Melanocyte of skin (primary cell): ENCODE measurements around a stretch of chr22.

DNA sequence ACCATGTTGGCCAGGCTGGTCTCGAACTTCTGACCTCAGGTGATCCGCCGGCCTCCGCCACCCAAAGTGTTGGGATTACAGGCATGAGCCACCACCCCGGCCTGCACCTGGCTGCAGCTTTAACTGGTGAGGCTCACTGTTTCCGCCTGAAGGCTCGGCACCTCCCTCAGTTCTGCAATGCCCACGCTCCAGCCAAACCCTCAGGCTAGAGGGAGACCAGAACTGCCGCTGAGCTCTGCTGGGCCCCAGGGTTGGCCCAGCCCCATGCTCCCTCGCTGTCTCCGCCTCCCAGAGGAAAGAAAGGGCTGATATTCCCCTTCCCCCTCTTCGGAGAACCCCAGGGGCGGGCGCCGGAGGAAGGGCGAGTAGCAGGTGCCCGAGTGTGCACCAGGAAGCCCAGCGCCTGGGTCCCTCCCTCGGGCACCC is 73.0 kb downstream of the TRMU start:
- CAGE, long polyA plus RNA, 2 experiments, result no peak in any of the 2 experiments

DNA sequence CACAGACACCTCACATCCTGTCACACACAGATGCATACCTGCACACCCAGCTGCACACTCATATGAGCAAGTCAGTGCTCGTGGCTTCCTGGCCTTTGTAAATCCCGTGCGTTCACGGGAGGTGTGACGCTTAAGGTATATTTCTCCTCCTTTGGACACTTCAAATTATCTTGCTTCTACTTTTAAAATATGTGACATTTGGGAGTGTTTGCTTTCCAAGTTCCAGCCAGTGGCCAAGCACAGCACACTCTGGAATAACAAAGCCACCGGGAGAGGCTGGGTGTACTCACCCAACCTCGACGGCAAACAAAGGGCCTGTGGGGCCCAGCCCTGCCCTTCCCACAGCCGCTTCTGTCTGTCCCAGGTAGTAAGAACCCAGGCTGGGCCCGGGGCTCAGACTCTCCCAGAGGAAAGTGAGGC is 93.7 kb downstream of the CELSR1 start:
- CAGE, long polyA plus RNA, 2 experiments, result no peak in any of the 2 experiments

DNA sequence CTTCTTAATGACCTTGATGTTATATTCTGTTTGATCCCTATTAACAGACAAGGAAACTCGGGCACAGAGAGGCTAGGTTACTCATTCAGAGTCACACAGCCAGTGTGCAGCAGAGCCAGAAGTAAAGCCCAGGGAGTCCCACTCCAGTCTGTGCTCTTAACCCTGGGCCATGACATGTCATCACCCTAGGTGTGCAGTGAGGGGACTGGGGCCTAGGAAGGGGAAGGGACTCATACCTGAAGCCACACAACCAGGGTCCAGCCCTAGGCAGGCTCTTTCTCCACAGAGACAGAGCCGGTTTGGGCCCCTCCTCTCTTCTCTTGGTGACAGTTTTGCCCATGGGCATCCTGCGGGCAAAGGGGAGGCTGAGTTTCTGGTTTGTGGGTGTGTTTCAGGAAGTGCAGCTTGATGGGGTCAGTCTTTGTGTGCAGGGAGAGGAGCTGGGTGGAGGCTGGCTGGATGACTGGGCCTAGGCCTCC is 23.1 kb upstream of the CELSR1 start:
- CAGE, long polyA plus RNA, 2 experiments, result no peak in any of the 2 experiments

DNA sequence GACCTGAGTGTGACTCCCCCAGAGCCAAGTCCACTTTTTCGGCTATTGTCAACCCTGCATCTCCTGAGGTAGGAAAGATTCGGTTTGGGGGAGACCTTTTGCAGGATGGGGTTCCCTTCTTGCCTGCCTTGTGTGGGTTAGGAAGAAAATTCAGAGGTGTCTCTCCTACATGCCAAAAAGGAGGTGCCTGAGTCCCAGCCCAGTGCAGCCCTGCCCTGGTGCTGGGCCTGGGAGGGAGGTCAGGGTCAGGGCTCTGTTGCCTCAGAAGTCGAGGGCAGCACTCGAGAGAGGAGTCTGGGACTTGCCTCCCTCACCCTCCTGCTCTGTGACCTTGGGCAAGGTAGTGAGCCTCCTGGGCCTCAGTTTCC is 40.6 kb upstream of the CELSR1 start:
- CAGE, long polyA plus RNA, 2 experiments, result no peak in any of the 2 experiments

- CAGE, long polyA plus RNA, 2 experiments, result no peak in any of the 2 experiments
Measured at GRCh38 chr22:46581505-46582353, 38.5 kb upstream of the GRAMD4 start.

GRCh38 chr22:46650593-46651045 is 30.4 kb downstream of the GRAMD4 start:
- CAGE, long polyA plus RNA, 2 experiments, result no peak in any of the 2 experiments

DNA sequence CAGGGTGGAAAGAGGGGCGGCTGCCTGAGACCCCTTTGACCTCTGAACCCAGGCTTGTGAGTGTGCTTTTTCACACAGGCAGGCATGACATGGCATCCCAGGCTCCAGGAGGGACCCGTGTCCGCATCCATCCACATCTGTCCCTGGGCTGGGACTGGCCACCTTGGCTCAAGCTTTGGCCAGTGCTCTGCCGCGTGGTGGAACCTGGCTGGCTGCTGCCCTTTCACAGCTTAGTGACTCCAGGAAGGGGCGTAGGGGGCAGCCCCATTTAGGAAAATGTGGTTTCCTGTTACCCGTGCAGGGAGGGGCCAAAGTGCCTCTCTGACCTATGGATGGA is 33.2 kb downstream of the GRAMD4 start:
- CAGE, long polyA plus RNA, 2 experiments, result no peak in any of the 2 experiments

DNA sequence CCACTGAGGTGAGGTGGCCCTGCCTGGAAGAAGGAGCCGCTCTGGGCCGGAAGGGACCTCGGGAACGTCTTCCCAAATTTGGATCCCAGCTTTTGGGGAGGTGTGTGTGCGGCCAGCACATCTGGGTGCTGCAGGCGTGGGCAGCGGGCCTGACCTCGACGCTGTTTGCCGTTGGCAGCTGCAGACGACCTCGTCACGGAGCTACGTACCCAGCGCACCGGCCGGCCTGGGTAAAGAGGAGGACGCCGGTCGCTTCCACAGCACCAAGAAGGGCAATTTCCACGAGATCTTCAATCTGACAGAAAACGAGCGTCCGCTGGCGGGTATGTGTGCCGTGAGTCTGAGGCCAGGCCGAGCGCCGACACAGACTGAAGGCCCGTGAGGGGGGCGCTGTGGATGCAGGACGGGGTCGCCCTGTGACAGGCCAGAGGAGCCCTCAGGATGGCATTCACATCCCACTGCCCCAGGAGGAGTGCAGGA is 53.3 kb downstream of the GRAMD4 start:
- CAGE, long polyA plus RNA, 2 experiments, result no peak in any of the 2 experiments

DNA sequence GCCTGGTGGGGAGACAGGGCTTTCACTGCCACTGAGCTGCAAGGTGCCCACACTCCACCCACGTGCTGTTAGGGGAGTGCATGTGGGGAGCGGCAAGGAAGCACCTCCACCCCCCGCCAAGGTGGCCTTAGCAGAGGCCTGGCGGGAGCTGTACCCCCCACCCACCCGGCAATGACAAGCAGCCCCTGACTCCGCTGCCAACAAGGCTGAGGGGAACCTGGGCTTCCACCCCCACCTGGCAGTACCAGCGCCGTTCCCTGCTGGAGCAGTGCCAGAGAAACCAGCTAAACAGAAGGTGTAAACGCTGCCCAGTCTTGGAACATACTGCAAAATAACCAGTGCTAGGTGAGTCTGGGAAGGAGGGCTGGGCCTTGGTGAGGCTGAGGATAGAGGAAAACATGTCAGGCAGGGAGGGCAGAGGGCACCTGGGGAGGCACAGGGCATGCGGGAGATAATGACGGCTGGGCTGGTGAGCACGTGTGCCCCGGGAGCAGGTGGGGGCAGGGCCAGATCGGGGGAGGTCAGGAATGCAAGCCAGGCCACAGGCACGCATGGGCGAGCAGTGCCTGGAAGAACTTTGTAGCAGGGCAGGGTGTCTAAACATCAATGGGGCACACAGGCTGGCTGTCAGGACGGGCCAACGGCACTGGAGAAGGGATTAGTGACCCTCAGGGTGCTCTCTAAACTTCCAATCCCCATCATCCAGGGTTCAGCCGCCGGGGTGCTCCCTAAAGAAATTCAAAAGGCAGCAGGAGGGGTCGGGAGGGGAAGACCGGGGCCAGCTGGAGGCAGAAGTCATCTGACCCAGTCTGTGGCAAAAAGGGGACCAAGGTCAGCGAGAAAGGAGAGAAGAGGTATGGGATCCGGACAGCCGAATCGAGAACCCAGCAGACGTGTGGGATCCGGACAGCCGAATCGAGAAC is 6.6 kb downstream of the CERK start:
- CAGE, long polyA plus RNA, 2 experiments, result no peak in any of the 2 experiments

DNA sequence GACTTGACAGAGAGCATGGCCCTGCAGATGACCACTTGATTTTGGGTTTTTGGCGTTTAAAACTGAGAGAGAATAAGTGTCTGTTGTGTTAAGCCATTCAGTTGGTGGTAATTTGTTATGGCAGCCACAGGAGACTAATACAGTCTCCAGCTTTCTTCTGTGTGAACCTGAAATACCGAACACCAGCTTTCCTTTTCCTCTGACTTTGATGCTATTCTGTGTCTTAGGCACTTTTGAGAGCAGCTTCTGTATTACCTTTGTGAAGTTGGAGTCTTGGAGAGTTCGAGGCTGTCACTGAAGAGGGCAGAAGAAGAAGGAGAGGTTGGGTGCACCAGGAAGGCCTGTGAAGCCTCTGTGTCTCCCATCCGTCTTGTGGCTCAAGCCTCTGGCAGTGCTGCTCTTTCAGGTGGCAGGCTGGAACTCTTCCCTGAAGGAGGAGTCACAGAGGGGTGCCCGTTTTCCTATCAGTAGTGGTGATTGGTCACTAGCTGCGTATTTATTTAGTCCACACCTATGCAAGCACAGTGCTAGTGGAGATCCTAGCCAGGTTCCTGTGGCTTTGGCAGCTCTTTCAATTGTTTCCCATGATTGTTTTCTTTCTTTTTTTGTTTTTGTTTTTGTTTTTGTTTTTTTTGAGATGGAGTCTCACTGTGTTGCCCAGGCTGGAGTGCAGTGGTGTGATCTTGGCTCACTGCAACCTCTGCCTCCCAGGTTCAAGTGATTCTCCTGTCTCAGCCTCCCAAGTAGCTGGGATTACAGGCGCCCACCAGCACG is 2.6 kb downstream of the TBC1D22A start:
- CAGE, long polyA plus RNA, 2 experiments, result no peak in any of the 2 experiments

- CAGE, long polyA plus RNA, 2 experiments, result no peak in any of the 2 experiments
Measured at GRCh38 chr22:46916892-46917872, 154.7 kb downstream of the TBC1D22A start.

GRCh38 chr22:47042988-47043496 is 280.6 kb downstream of the TBC1D22A start:
- CAGE, long polyA plus RNA, 2 experiments, result no peak in any of the 2 experiments

GRCh38 chr22:47090397-47091686 is 328.4 kb downstream of the TBC1D22A start:
- CAGE, long polyA plus RNA, 2 experiments, result no peak in any of the 2 experiments

DNA sequence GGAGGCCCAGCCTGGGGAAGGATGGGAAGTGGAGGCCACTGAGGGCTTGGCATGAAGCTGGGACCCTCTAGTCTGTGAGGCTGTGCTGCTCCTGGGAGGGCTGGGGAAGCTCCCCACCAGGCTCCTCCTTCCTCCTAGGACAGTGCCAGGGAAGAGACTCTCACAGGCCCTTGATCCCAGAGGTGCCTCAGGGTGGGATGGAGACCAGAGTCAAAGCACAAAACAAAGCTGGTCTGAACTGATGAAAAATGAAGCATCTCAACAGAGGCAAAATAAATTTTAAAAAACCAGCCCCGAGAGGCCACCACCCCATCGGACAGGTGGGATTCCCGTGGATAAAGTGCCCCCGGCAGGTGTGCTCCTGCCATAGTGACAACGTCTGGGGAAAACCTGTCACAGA is 385.4 kb downstream of the TBC1D22A start:
- CAGE, long polyA plus RNA, 2 experiments, result no peak in any of the 2 experiments

- CAGE, long polyA plus RNA, 2 experiments, result no peak in any of the 2 experiments
Measured at GRCh38 chr22:47153294-47153680, 390.8 kb downstream of the TBC1D22A start.

DNA sequence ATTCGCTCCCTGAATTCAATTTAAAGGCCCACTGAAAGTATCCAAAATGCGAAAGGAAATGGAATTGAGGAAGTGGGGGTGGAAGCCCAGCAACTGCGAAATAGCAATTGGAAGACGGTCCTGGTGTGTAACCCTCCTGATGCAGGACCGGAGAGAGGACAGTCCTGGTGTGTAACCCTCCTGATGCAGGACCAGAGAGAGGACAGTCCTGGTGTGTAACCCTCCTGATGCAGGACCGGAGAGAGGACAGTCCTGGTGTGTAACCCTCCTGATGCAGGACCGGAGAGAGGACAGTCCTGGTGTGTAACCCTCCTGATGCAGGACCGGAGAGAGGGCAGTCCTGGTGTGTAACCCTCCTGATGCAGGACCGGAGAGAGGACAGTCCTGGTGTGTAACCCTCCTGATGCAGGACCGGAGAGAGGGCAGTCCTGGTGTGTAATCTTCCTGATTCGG is 408.1 kb downstream of the TBC1D22A start:
- CAGE, long polyA plus RNA, 2 experiments, result no peak in any of the 2 experiments

GRCh38 chr22:48263558-48263757 is 225.9 kb upstream of the TAFA5 start:
- CAGE, long polyA plus RNA, 2 experiments, result no peak in any of the 2 experiments

- CAGE, long polyA plus RNA, 2 experiments, result no peak in any of the 2 experiments
Measured at GRCh38 chr22:48477343-48477860, 12.0 kb upstream of the TAFA5 start.

- CAGE, long polyA plus RNA, 2 experiments, result no peak in any of the 2 experiments
Measured at GRCh38 chr22:48501291-48501639, 11.9 kb downstream of the TAFA5 start.

GRCh38 chr22:48868016-48868386 is 378.6 kb downstream of the TAFA5 start:
- CAGE, long polyA plus RNA, 2 experiments, result no peak in any of the 2 experiments